ENCODE measurements around a stretch of chr3.

DNA sequence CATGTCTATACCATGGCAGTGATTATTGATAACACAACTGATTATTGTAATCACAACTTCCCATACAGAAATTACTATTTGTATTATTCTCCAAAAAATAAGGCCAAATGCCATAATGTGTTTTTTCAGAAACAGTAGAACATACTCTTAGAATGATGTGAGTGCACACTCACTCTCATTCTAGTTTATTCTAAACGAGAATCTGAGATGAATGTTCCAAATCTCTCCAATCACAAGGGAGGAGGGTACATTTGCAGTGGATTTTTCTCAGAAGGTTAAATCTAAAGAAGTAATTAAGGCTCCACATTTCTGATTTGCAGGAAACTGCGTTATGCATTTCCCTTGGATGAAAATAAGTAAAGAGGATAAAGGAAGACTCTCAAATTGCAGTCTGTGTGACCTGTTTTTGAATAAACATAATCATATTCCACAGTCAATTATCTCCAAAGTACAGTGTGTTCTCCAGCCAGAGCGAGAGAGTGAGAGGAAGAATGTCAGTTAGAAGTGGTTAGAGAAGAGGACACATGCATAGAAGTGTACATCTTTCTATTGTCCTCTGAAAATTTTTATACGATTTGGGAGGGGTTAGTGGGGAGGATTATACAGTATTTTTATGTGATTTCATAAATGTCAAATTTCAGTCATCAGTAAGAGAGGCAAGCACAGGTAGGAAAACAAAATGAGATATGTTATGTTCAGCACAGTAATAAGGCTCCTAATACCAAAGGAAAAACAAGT is 487.0 kb downstream of the LPP start:
- RRBS = no CpG with 5 or more reads among the region's 4 CpGs

DNA sequence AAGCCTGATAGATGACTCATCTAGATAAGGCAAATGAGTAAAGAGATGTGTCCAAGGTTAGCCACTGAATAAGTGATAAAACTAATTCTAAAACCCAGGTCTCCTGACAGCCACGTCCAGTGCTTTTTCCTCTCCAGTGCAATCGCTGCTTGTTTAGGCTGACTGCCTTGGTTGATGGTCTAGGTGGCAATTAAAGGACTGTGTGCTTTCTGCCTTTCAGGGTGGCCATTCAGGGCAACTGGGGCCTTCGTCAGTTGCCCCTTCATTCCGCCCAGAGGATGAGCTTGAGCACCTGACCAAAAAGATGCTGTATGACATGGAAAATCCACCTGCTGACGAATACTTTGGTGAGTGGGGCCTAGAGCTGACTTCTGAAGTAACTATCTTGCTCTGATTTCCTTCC is 463.7 kb upstream of the TPRG1 start:
- RRBS = no CpG with 5 or more reads among the region's 5 CpGs

DNA sequence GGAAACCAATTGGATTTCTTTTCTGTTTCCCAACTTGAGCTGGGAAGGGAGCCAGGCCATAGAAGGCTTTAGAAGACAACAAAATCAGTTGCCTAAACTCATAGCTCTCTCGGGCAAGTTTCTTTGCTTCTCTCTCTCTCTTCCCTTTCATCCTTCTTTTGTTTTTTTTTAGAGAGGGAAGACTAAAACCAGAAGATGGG is 227.6 kb upstream of the TPRG1 start:
- RRBS = no CpG with 5 or more reads among the region's 1 CpG

DNA sequence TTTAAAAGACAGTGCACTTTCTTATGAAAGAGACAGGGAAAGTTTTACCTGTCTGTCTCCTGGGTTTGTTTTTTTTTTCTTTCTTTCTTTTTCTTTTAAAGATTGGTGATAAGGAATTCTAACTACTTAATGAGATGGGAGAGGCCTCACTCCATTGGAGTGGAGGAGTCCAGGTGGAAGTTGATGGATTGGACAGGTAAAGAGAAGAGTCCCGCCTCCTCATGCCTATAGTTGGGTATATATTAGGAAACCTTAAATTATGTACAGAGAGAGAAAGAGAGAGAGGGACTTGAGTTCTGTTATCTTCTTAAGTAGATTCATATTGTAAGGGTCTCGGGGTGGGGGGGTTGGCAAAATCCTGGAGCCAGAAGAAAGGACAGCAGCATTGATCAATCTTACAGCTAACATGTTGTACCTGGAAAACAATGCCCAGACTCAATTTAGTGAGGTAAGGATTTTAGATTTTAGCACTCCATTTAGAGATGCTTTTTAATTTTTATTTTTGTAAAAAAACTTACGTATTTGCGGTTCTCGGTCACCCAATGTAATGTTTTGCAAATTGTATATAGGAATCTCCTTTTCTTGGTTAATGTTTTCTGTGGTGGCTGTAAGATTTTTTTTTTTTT is 158.3 kb downstream of the TP63 start:
- RRBS = no CpG with 5 or more reads among the region's 5 CpGs

DNA sequence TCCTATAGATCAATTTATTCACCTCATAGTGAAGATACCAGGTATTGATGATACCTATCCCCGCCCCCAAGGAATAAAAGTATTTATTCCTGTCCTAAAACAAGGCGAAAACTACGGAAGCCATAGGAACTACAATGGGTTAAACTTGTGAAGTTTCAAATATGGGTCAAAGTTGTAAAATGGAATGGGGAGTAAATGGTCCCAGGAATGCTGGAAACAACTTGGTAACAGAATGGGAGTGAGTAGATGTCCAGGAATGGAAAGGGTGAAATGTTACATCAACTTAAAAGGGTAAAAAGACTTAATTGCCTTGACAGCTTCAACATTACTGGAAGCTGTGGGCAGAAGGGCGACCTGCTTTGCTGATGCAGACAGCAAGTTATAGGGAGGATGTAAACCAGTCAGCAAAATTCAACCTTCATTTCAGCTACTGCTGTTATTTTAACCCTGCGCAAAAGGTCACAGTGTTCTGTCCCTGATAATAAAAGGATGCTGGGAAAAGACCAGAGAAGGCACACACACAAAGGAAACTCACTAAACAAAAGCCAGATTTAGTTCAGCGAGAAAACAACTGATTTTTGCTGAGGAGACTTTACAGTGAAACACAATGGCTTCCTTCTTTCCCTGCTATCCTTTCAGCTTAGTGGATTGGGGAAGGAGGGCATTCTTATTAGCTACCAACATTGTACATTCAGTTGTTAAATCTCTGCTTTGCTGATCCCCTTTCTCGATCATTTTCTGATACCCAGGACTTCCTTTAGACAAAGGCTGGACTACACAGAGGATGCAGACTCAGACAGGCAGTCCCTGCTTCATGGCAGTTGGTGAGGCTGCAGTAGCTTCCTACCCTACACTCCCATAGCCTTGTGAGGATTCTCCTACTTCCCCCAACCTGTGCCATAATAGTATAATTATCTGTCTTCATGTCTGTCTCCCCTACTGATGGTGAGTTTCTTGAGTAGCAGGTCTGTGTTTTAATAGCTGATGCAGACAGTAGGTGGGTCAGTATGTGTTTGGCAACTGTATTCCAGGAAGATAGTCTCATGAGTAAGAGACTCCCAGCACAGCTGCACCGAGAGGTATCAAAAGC is 62.0 kb downstream of the P3H2 start:
- RRBS = no CpG with 5 or more reads among the region's 8 CpGs

GRCh38 chr3:190144669-190145165 is 24.0 kb upstream of the P3H2 start:
- RRBS = no CpG with 5 or more reads among the region's 7 CpGs

DNA sequence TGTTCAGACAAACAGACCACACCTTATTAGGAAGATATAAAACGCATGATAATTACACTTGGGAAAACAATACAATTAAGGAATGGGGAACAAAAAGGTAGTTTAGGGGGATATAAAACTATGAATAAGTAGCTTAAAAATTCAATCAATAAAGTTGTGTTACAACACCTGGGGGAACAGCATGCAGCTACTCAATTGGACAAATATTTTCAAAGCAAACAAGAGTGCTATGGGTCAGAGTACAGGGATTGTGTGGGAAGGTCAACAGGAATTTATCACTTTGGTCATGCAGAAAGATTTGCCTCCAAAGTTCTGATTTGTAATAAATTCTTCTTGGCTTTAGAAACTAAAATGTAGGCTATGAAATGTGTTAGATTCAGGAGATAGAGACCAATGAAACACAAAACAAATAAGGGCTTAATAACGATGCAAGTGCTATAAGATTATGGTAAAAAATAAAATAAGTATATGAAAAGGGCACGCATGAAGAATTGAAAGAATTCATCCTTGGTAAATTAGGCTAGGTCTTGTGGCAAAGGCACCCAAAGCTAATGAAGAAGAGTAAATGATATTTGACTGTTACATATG is 14.9 kb downstream of the CLDN1 start:
- RRBS = no CpG with 5 or more reads among the region's 3 CpGs

GRCh38 chr3:190330707-190331558 is 8.7 kb upstream of the CLDN1 start:
- RRBS = no CpG with 5 or more reads among the region's 1 CpG

DNA sequence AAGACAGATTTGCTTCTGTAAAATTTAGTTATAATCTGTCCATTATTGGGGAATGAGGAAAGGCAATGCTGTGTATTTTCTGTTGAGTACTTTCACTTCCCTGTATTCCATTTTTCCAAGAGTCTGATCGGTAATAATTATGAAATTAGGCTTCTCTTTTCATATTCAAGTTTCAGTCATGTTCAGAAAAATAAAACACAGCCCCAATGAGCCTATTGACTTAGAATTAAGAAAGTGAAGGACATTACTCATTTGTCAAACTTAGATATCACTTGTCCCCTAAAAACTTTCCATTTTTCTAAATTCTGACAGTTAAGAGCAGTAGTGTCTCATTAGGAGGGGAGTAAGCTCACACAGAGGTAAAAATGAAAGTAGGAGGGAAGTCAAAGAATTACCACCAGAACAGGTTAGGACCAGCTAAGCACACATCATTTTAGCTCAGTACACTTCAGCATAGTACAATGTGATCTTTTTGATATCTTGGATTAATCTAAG is 64.2 kb downstream of the OSTN start:
- RRBS = no CpG with 5 or more reads among the region's 1 CpG

DNA sequence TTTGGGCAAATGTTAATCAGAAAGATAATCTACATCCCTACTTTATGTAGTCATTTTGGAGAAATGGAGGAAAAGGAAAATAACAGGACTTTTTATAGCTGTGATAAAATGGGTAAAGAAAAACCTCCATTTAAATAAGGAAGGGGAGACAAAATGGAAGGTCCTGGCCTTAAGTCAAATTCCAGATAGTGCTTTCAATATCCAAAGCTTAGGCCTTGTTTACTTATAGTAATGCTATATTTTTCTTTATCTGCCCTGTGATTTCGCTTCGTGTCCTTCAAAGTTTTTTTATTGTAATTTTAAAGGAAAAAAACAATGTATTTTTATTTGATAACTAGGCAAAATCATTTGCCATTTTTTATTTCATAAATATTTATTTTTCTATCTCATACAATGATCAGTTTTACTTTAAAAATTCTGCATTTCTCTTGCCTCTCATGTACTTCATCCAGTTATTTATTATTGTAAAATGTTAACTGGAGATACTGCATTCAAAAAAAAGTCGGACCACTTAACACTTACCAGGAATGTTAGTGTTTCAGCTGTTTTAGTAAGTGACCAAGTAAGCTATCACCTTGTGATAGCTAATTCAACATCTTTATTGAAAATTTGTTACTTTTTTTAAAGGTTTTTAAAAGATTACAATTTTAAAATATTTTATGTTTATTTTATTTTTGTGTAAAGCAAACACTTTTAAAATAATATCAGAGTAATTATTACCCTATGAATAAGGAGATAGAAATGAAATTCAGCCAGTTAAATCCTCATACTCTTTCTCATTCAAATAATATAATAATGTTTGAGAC is 63.4 kb upstream of the UTS2B start:
- RRBS = no CpG with 5 or more reads among the region's 3 CpGs

GRCh38 chr3:191926945-191927704 is 466.2 kb downstream of the PYDC2 start:
- RRBS = no CpG with 5 or more reads among the region's 7 CpGs

- RRBS = no CpG with 5 or more reads among the region's 1 CpG
Observed at GRCh38 chr3:192445831-192446030, 281.6 kb downstream of the FGF12 start.

GRCh38 chr3:192570651-192571135 is 156.6 kb downstream of the FGF12 start:
- RRBS = no CpG with 5 or more reads among the region's 4 CpGs

- RRBS = no CpG with 5 or more reads among the region's 4 CpGs
Observed at GRCh38 chr3:193411516-193412019, 33.0 kb upstream of the ATP13A5 start.

DNA sequence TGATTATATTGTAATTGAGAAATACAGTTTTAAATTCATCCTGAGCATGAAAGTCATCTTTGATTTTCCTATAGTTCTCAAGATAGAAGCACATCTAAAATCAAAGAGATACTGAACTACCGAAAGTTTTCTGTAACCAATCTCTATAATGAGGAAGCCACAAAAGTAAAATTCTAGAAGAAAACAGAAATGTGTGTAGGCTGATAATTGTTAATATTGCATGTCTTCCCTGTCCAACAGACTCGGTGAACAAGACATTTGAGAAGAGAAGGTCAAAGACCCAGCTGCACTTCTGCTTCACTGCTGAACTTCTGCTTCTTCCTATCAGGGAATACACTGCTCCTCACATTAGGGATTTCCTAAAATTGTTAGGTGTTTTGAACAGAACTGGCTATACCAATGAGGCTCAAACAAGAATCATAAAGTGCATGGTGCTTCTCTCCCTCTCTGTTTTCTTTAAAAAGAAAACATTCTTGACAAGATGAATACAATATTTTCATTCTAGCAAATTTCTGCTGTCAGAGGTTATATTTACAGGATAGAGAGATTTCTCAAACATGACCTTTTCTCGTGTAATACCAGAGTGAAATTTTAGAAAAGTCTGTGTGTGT is 558 bp downstream of the ATP13A4 start:
- RRBS = no CpG with 5 or more reads among the region's 3 CpGs

- RRBS = no CpG with 5 or more reads among the region's 2 CpGs
Observed at GRCh38 chr3:193556734-193557195, 2.1 kb upstream of the ATP13A4 start.

- RRBS = no CpG with 5 or more reads among the region's 5 CpGs
Observed at GRCh38 chr3:193589982-193590555, 2.9 kb upstream of the OPA1 start.

DNA sequence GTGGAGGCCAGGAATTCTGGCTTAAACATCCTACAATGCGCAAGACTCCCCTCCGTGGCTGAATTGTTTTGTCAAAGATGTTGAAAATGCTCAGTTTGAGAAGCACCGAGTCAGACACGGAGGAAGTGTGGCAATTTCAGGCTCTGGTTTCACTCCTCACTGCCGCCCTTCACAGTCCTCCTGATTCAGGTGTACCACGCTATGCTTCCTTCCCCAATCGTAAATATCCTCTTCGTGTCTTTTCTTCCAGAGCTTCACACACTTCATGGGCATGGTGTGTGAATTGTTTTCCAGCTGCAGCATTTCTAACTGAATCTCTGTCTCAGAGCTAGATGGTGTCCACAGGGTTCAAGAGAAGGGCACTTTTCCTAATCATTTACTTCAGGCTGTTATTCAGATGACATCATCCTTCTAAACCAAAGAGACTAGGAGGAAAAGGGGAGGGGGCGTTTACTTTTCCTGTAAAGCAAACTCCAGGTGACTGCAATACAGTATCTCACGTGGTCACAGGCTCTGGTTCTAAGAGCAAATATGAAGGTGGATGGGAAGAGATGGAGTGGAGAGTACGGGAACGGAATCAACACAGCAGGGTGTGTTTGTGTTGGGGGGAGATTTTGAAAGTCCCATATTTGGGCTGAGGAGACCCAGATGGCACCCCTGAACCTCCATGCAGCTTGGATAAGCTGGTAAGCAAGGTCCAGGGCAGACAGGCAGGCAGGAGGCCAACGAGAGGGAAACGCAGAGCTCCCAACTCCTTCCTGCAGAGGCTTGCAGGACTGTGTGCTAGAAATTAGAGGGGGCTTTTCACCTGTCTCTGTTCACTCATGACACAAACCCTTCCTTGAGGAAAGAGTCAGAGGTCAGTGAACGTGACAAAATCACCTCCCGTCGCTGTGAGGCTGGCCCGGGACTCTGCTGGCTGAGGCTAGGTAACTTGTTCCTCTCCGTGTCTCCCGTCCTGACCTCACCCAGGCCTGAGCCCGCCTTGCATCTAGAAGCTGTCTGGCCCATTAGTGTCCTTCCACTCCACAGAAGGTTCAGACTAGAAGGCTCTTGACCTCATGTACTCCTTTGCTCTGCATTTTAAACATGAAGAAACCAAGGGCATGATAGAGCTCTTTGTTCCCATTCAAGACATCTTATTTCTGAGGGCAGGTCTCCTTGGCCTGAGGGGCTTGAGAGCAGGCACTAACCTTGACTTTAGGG is 151.2 kb downstream of the OPA1 start:
- RRBS = no CpG with 5 or more reads among the region's 21 CpGs